Cardiac fibroblast (primary cell): ENCODE data around the genes ZNF469 and ZFPM1.

DNA sequence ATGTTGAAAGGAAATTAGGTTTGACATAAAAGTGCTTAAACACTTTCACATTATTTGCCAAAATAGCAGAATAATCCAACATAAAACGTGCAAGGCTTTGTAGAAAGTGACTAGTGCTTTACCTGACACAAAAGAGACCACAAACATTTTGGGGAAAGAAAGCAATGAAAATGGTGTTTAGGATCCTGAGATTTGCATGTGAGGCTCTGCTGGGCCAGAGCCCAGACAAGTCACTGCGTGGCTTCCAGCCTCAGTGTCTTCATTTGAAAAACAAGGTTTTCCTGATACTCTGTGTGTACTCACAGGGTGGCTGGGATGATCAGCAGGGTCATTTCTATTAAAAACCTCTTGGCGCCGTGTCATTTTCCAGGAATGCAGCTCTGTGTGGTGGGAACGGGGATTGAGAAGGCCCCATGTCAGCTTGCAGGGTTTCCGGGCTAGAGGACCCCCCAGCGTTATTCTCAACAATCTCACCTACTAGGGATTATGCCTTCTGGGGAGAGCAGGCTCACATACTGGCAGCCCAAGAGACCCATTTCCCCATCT lies 73.4 kb downstream of the FOXL1 start:
- RRBS = no CpG with 5 or more reads among the region's 7 CpGs

DNA sequence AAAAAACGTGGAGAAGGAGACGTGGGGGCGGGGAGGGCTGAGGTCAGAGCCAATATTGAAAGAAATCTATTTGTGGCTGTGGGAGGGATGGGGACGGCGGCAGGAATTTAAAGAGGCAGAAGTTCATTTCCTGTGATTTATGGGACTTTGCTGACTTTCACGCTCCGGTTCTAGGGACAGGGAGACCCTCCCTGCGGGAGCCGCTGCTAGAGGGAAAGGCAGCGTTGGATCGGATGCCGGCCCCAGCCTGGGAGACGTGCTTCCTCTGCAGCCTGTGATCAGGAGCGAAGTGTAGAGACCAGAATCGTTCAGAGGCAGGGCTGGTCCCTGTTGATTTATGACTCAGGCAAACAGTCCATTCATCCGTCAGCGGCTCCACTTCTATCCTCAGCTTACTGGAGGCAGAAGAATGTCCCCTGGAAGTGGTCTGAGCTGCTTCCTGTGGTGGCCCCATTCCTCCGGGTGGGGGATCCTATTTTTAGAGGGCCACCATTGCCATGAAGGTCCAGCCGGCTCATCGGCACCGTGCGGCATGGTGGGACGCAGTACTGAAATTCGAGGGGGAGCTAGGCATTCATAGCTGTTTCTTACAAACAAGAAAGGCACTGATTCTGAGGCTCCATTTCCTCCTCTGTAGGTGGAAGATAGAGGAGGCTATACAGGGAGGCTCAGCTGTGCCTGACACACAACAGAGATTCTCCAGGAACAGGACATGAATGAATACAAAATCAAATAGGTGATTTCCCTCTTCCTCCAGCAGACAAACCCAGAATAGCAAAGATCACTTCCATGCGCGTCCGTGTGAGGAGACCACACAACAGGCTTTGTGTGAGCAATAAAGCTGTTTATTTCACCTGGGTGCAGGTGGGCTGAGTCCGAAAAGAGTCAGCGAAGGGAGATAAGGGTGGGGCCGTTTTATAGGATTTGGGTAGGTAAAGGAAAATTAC lies 163.2 kb downstream of the FOXL1 start:
- RRBS = 2% methylated on average over 7 of the region's 30 CpGs

GRCh38 chr16:87412241-87413417 lies 20.5 kb downstream of the MAP1LC3B start:
- RRBS = 84% methylated on average over 7 of the region's 59 CpGs

DNA sequence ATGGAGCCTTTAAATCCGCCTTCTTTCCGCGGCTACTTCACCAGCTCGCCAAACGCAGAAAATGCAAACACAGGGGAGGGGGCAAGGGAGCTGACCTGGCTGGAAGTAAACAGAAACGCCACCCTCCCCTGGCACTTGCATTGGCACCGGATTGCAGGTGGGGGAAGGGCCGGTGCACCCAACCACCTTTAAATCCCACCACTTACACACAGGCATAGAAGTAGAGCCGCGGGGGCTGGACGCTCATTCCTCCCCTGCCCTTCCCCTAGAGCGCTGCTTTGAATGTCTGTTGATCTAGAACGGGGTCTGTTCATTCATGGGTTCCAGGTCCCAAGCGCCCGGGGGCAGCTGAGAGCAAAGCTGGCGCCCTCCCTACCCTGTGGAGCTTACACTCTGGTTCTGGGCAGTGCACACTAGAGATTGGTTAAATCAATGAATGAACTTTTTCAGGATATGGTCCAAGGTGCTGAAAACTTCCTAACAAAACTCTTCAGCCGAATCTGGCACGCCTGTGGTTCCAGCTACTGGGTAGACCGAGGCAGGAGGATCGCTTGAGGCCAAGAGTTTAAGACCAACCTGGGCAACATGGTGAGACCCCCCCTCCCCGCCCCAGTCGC lies 932 bp upstream of the ZCCHC14 start:
- RRBS = no CpG with 5 or more reads among the region's 22 CpGs

DNA sequence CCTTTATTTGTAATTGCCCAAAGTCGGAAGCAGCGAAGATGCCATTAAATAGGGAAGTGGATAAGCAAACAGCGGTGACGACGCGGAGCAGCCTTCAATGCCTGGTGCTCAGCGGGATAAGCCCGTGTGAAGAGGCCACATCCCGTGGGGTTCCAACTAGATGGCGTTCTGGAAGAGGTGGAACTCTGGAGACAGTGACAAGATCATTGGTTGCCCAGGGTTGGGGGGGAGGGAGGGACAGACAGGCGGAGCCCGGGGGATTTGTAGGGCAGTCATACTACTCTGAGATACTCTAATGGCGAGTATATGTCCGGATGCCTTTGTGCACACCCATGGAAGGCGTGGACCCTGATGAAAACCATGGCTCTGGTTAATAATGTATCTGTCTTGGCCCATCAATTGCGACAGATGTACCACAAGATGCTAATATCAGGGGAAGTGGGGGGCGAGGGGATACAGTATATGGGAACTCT lies 27.2 kb downstream of the JPH3 start:
- RRBS = 82% methylated on average over 1 of the region's 17 CpGs

DNA sequence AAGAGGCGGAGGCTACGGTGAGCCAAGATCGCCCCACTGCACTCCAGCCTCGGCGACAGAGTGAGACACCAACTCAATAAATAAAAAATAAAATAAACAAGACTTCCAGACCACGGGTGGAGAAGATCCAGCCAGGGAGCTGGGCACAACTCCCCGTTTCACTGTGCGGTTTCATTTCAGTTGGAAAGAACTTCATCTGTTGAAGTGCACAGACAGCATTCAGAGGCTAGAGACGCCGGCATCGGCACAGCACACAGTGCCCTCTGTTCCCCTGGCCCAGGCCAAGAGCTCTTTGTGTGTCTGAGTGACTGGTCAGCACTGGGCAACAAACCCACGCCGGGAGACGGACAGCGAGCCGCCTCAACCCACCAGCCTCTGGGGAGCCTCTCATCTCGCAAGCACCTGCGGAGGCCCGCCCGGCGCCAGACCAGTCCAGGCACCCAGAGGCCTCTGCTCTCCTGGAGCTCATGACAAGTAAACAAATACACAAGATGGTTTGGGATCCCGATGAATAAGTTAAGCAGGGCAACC lies 25.5 kb upstream of the KLHDC4 start:
- RRBS = 89% methylated on average over 10 of the region's 22 CpGs

- RRBS = 97% methylated on average over 8 of the region's 28 CpGs
Observed at GRCh38 chr16:87838754-87839609, 30.3 kb downstream of the SLC7A5 start.

GRCh38 chr16:87840467-87841471 lies 28.5 kb downstream of the SLC7A5 start:
- RRBS = 89% methylated on average over 6 of the region's 25 CpGs

- RRBS = no CpG with 5 or more reads among the region's 13 CpGs
Observed at GRCh38 chr16:87921386-87921943, 14.9 kb downstream of the CA5A start.

- RRBS = no CpG with 5 or more reads among the region's 38 CpGs
Observed at GRCh38 chr16:88258777-88259753, 123.7 kb upstream of the ZNF469 start.

DNA sequence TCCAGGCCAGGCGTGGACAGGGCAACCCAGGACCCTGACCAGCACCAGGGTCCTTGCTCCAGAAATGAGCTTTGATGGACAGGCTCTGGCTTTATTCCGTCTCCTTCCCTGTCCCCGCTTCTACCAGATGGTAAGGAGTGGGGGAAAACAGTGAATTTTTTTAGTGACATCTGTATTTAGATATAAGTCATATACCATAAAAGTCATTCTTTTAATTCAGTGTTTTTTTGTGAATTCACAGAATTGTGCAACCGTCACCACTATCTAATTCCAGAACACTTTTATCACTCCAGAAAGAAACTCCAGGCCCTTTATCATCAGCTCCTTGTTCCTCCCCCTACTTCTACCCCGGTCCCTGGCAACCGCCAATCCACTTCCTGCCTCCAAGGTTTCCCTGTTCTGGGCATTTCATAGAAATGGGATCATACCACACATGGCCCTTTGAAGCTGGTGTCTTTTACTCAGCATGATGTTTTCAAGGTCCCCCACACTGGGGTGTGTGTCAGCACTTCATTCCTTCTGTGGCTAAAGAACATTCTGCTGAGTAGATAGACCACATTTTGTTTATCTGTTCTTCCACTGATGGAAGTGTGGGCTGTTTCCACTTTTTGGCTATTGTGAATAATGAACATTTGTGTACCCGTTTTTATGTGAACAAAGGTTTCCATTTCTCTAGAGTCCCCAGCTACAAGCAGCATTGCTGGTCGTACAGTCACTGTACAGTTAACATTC lies 75.9 kb upstream of the ZNF469 start:
- RRBS = no CpG with 5 or more reads among the region's 8 CpGs

GRCh38 chr16:88382726-88383271 lies at the start of gene ZNF469:
ZNF469 (plus strand) TSS chr16:88382959.
- RRBS = under 1% methylated on average over 19 of the region's 59 CpGs

DNA sequence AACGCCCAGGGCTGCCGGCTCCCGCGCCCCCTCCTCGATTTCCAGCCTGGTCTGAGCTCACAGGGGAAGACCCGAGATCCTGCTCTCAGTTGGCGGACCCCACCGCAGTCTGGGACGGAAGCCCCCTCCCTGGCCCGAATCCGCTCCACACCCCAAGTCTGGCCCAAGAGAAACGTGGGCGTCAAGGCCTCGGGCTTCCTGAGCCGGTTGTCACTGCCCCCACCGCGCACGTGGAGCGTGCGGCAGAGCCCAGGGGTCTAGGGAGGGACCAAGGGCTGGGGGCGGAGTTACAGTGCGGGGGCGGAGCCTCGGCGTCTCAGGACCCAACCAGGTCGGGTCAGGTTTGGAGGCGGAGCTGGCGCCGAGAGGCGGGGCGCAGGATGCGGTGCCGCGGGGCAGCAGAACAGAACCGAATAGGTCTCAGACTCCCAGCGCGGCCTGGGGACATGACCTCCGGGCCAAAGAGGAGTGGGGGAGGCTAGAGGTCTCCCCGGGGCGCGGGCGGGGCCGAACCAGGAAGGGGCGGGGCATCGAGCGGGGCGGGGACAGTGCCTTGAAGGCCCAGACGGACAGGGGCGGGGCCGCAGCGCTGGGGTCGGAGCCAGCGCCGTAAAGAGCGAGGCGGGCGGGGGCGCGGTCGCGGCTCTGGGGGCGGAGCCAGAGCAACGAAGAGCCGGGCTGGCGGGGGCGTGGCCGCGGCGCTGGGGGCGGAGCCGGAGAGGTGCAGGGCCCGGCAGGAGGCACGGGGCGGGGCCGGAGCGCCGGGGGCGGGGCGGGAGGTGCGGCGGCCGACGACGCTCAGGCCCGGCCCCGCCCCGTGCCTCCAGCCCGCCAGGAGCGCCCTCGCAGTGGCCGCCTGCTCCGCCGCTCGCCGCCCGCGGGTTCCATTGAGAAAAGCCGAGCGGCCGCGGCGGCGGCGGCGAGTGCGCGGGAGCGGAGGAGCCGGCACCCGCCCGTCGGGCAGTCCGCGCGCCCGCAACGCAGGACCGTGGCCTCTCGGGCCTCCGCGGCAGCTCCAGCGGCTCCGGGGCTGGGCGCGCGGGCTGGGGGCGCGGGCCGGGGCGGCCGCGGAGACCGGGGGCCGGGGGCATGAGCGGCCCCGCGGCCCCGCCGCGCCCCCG lies at the start of gene ZFPM1:
Gene ZFPM1, plus strand, starts transcription at position 826 of the 1,121 bp plus-strand sequence.
- RRBS = 2% methylated on average over 39 of the region's 141 CpGs

DNA sequence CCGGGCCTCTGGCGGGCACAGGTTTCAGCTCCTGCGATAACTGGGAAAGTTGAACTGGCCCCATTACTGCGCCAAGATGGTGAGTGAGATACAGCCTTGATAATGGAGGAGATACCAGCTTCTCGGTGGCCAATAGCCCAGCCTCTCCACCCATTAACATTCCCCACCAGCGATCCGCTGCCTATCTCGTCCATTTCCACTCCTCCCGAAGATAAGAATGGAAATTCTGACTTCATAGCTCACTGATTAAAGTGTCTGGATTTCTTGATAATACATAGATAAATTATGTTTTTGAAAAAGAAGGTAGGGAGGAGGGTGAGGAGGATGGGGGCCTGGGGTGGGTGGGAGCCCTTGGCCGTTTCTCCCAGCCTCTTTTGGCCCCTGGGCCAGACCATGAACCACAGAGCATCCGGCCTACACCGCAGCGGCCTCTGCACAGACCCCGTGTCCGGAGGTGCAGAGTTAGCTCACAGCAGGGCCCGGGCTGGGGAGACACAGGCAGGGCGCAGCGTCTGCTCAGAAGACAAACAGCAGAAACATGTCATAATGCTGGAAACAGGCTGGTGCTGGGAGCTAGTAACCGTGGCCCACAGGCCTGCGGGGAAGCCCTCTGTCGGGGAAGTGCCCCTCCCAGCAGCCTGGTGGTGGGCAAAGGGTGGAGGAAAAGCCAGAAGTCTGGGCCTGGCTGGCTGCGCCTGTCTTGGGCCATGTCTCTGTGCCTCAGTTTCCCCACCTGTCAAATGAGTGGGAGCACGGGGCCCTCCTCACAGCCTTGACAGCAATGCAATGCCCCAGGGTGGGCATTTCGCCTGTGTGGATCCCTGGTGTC lies 11.9 kb downstream of the ZFPM1 start:
- RRBS = 0% methylated on average over 4 of the region's 24 CpGs

DNA sequence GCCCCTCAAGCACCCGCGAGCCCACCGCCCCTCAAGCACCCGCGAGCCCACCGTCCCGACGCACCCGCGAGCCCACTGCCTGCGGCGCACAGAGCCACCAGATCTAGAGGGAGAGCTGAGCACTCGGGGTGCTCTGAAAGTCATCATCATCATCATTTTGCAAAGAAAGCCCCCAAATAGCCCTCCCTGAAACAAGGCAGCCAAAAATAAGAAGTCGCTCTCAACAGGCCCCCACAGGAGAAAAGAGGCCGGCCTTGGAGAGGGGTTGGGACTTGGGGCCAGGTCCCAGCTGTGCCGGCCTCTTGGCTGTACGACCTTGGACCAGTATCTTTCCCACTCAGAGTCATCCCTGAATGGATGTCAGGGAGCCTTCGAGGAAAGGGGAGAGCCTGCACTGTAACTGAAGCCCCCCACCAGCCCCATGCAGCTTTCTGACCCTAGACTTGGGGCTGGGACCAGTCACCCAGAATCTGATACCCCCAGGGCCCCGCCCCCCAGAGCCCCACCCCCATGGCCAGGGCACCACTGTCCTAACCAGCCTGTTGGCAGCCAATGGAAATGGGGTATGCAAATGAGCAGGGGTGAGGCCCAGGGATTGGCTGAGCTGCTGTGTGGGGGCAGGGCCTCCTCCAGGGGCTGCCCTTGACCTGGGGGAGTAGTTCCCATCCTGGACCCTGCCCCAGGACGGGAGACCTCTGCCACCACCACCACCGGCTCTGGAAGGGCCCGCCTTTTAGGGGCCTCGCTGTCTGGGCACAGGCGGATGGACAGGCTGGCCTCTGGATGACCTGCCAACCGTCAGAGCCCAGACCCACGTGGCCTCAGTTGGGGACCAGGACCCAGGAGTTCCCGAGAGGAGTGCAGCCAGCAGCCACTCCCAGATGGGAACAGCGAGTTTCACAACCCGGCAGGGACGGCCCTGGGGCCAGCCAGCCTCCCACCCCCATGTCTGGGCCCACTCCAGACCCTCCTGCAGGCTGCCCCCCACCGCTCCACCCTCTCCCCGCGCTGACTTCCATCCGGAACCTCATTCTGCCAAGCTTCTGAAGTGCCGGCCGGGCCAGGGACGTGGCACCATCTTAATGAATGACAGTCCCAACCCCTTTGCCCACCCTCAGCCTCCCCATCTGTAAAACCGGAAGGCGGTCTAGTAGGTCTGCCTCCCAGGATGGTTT lies 15.5 kb downstream of the ZFPM1 start:
- RRBS = 63% methylated on average over 3 of the region's 39 CpGs

- RRBS = 75% methylated on average over 2 of the region's 41 CpGs
Observed at GRCh38 chr16:88477941-88478947, 25.2 kb downstream of the ZFPM1 start.

DNA sequence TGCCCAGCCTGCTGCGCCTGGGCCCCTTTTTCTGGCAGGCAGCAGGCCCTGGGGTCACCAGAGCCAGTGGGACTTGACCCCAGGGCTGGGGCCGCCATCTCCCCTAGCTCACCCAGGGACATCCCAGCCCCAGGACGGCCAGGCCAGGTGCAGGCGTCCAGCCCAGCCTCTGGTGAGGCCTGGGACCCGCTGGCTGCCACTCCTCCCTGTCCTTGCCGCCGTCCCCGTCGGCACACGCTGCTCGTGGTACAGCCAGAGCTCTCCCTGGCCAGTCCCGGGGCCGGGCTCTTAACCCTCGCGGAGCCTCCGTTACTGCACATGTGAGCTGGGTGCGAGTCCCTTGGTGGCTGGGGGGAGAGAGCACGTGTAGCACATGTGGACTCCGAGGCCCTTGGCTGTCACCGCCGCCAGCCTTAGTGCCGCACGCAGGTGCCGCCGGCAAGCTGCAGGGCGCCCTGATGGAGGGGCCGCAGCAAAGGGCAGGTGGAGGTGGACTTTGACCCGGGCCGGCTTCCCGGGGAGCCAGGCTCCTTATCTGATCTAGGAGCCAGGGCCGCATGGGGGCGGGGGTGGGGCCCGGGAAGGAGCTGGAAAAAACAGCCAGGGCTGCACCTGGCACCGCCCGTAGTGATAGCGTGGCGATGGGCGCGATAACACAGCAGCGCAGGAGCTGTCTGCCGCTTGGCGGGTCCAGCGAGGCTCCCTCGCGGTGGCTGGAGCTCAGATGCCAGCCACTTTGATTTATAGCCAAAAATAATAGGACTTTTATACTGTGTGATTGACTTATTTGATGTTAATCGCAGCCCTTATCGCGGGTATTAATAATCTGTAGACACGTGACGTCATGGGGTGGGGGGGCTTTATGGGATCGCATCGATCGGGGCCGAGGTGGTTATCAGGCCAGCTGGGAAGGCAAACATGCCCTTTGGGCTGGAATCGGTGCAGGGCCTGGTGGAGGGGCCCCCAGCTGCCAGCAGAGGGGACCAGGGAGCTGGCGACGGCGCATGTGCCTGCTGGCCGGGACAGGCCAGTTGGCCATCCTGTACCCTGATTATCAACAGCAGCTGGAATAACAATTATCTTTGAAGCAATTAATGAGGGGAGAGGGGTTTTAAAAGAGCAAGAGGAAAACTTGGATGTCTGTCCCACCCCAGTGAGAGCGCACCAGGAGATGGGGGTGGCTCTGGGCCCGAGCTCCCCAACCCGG lies 35.1 kb downstream of the ZFPM1 start:
- RRBS = 70% methylated on average over 9 of the region's 62 CpGs

DNA sequence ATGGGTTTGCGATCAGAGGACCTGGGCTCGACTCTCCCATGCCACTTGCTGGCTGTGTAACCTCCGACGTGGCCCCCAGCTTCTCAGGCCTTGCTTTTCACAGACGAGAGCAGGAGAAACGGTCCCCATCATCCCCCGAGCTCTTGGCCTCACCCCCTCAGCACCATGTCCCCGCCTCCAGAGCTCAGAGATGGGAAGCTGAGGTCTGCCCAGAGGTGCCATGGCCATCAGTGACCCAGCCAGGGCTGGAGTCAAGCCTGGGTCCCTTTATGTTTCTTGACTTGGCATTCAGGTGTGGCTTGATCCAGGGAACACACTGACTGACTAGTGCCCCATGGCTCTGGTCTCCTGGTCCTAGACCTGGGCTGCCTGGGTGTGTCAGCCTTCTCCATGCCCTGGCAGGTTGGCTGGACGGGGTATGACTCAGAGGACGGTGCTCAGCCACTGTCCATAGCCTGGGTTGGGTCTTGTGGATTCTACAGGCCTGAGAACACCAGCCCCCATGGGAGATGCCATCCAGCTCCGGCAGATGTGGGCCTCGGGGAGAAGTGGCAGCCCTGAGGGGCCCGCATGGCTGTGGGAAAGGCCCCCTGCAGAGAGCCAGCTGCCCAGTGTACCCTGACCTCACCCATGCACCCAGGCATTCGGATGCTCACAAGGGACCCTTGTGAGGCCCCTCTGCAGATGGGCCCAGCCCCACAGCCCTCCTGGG lies 54.2 kb downstream of the ZFPM1 start:
- RRBS = no CpG with 5 or more reads among the region's 14 CpGs

- RRBS = no CpG with 5 or more reads among the region's 3 CpGs
Observed at GRCh38 chr16:88640180-88640367, 1.7 kb downstream of the IL17C start.

- RRBS = 3% methylated on average over 4 of the region's 18 CpGs
Observed at GRCh38 chr16:88650557-88650770, 389 bp downstream of the CYBA start.